Choroid plexus epithelial cell (primary cell): ENCODE data around the gene SOX9.

GRCh38 chr17:68542873-68543138, 30.6 kb downstream of the PRKAR1A start:
- RRBS, result no CpG with 5 or more reads among the region's 4 CpGs

DNA sequence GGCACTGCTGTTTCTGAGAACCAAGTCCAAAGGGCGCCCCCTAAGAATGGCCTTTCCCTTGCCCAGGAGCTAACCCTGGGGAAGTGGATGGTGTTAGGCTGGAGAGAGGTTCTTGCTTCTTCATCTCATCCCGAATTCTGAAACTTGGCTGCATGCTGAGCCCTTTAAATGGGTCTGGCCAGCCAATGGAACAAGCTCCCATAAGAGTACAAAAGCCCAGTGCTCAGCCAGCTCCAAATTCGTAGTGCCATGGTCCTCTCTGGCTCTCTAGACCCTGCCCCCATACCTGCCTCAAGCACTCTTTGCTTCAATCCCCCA, 25.3 kb downstream of the FAM20A start:
- RRBS, result no CpG with 5 or more reads among the region's 3 CpGs

- RRBS, result no CpG with 5 or more reads among the region's 5 CpGs
These were observed 1.7 kb downstream of the FAM20A start for GRCh38 chr17:68599572-68599805.

DNA sequence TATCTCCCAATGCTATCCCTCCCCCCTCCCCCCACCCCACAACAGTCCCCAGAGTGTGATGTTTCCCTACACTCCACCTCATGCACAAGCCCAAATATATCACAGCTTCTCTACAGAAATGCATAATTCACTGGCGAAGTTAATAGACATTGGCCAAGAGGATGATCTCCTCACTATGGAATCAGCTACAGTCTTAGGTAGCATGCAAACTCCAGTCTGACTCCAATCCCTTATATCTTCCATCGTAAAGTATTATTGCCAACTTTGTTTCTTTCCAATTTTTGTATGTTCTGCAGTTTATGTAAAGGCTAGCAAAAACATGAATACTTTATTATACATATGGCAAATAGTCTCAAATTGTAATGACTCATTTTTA, 1.0 kb downstream of the ABCA8 start:
- RRBS, result no CpG with 5 or more reads among the region's 2 CpGs

DNA sequence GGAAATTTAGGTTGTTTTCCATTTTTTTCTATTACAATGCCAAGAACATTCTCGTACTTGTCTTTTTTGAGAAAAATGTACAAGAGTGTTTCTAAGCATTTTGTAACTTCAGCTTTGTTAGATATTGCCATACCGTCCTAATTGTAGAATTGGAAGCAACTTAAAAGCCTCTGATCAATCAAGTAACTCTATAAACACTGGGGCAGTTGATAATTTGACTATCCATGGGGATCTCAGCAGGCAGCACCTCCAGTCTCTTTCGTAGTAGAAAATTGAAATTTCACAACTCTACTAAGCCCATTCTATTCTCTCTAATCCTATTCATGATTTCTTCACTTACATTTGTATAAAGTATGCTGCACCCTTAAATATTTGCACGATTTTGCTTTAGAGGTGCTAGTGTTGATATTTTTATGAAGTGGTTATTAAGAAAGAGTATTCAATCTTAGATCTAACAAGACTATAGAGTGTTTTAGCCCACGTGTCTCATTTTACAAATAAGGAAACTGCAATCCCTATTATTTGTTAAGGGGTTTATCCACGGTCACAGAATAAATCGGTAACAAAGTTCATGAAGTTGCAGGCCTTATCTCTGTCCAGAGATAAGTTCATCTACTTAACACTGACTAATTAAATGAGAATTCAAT, 11.0 kb downstream of the ABCA6 start:
- RRBS, result no CpG with 5 or more reads among the region's 7 CpGs

DNA sequence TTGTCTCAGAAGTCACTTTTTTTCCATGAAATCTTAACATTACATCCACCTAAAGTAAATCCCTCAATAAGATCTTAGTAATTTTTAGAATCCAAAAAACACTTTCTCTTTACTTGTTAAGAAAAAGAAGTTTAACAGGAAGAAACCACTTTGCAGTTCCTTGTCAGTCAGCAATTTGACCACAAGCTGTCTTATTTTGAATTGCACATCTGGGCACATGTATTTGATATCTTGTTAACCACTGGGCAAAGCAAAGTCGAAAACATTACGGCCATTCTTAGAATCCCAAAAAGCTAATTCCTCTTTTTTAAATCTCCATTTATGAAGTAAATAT, 1.1 kb downstream of the ABCA10 start:
- RRBS, result no CpG with 5 or more reads among the region's 2 CpGs

DNA sequence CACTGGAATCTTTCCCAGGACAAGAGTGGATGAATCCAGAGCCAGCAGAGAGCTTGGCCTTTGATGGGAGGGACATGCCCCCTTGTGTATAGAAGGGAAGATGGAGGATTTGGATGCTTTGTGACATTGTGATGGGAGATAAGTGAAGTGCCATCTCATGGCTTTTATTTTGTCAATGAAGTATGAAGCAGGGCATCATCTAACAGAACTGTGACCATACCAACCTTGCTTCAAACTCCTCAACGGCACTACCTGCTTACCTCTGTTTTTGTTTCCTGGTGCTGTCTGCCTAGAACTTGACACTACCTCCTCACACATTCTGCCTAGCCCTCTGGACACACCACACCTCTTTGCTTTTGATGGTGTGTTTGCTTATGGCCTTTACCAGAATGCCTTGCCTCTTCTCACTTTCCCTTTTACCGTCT, 56.0 kb downstream of the MAP2K6 start:
- RRBS, result no CpG with 5 or more reads among the region's 2 CpGs

DNA sequence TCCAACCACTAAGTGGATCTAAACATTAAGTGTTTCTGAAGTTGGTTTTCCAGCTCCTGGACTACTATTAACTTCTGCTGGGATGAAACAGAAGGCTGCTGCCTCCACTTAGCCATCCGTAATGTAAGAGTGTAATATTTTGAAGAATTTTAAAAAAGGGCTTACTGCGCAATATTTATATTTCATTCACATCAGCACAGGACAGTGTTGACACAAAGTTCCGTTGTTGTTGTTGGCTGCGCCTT, 167.7 kb upstream of the KCNJ16 start:
- RRBS, result no CpG with 5 or more reads among the region's 4 CpGs

DNA sequence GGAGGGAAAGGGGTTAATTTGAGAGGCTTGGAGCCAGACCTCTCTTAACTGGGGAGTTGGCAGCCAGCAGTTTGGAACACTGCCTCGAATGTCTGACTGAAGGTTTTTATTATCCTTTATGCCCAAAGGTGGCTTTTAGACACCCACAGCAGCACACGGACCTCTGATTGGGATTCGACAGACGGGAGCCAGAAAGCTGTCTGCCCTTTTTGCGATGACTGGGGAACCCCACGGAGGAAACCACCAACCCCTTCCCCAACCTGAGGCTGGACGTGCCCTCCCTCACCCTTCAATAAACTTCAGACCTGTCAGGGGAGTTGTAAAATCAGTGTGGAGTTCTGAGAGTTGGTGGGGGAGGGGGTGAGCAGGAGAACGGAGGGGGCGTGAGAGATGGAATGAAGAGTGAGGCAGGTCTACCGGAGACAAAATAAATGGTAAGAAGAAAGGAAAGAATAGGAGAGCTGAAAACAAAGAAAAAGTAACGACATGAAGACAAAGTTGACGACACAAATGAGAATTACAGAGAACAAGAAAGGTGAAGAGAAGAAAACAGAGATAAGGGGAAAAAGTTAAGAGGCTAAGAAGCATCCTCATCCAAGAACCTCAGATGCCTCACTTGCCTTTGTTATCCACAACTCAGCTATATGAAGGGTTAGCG, 833.3 kb upstream of the SOX9 start:
- RRBS, result no CpG with 5 or more reads among the region's 13 CpGs

DNA sequence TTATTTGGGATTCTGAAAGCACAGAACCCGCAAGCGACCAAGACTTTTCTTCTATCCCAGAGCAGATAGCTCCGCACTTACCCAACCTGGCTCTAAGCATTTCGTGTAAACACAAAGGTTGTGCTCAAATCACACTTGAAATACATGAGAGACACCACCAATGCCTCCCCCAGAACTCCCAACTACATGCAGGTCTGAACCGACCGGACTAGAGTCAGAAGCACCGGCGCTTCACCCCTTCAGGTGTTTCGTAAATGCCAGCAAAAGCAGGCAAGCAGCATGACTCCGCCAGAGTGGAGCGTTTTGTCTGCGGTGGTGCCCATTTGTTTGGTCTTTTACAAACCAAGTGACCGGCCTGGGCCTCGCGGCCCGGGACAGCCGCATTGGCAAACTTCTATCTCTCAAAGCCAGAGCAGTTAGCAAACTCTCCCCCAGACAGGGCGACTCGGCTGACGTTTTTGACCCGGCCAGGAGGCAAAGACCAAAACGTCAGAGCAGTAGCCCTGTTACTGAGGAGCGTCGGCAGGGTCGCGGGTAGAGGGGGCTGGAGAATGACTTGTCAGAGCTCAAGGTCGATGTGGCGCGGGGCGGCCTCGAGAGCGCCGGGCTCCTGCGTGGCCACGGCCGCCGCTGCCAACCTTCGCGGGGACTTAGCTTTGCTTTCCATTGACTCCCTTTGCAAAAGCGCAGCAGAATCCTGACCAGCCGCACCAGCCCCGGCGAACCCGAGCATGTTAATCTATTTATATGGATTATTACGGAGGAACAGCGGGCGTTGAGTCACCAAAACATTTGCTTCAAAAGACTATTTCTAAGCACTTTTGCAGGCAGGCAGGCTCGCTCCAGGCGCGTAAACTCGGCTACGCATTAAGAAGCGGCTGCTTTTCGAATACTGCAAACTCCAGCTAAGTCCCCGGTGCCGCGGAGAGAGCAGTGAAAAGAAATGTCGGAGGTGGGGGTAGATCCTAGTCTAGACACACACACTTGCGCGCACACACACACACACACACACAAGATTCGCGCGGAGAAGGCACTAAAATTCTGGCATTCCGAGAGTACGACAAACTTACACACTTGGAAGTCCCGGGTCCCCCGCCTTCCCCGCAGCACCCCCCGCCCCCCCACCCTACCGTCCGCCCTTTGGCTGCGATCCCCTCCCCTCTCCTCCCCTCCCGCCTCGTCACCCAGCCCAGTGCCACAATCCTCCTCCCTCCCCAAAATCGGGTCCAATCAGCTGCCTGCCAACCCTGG, 702 bp upstream of the SOX9 start:
- RRBS, result 4% methylated on average over 6 of the region's 75 CpGs

GRCh38 chr17:72120944-72121339, at the start of gene SOX9:
TSS of gene SOX9 (plus strand) at chr17:72121020.
- RRBS, result under 1% methylated on average over 6 of the region's 30 CpGs

DNA sequence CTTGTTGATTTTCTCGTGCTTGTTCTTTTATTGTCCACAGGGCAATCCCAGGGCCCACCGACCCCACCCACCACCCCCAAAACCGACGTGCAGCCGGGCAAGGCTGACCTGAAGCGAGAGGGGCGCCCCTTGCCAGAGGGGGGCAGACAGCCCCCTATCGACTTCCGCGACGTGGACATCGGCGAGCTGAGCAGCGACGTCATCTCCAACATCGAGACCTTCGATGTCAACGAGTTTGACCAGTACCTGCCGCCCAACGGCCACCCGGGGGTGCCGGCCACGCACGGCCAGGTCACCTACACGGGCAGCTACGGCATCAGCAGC, 2.6 kb downstream of the SOX9 start:
- RRBS, result 37% methylated on average over 5 of the region's 26 CpGs

DNA sequence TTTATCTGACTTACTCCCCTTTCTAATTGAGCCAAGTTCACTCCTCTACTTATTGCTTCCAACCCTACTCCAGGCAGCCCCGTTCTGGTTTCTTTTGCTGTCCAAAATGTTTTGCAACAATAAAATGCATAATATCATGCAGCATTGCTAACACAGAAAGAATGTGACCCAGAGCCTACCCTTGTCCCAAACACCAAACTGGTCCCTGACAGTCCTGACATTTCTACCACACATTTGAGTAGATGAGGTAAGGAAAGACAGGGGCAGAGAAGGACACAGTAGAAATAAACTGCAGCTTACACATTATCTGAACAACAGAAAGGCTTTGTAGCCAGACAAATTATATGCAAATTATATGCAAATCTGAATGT, 31.6 kb downstream of the SOX9 start:
- RRBS, result no CpG with 5 or more reads among the region's 1 CpG

GRCh38 chr17:72183207-72183722, 62.4 kb downstream of the SOX9 start:
- RRBS, result no CpG with 5 or more reads among the region's 4 CpGs

DNA sequence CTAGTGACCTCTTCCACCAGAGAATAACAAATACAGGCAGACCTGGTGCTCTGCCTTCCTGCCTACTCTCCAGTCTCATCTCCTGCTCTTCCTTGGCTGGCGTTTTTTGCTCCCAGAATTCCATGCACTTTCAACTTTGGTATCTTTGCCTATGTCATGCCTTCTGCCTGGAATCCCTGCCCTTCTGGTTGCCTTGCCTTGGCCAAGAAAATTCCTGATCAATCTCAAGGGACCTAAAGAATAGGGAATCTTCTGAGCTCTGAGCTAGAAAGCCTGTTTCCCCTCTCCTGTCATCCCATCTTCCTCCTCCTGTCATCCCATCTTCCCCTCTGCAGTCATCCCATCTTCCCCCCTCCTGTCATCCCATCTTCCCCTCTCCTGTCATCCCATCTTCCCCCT, 216.4 kb downstream of the SOX9 start:
- RRBS, result no CpG with 5 or more reads among the region's 1 CpG

DNA sequence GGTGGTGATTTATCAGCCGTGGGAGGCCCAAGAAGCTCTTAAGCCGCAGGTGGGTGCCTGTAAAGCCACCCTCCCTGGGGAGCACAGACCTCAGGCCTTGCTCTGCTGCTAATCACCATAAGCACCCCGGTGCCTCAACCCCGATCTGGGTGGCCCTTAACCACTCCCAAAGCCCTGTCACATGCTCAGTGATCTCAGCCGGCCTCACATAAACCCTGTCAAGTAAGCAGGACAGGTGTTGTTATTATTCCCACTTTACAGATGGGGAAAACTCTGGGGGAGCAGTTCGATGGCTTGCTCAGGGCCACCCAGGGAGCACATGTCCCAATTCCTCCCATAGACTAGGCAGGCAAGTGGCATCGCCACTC, 299.1 kb downstream of the SOX9 start:
- RRBS, result 42% methylated on average over 3 of the region's 7 CpGs

GRCh38 chr17:72465372-72466135, 344.7 kb downstream of the SOX9 start:
- RRBS, result no CpG with 5 or more reads among the region's 15 CpGs

DNA sequence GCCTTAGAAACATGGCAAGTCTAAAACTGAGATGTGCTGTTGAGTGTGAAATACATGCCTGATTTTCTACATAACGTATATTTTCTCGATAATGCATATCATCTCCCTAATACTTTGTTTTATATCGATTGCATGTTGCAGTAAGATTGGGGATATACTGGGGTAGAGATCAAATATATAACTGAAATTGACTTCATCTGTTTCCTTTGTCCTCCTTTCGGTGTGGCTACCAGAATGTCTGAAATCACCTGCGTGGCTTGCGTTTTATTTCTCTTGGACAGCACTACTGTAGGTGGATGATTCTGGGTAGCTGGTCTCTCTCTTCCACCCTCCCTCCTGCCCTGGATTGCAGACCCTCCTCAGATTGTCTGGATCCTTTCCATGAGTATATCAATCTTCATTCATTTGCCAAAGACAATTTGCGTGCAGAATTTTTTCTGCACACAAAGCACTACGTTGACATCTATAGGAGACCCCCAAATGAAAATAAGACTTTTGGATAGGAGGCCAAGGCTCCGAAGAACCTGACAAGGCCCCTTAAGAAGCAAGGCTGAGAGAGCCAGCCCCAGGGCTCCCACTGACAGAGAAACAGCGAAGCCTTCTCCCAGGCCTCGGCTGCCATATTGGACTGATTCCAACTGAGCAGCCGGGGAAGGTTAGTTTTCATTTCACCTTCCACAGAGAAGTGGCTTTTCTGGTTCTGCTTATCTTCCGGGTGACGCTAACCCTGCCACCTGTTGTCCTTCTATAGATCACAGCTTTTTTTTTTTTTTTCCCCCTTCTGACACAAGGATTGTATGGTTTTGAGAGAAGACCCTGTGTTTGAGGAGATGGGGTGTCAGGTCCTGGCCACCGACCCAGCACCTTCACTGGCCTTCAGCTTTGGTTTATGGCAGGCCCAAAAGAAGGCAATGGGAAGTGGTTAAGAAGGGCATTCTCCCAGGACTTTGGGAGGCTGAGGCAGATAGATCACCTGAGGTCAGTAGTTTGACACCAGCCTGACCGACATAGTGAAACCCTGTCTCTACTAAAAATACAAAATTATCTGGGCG, 356.6 kb downstream of the SOX9 start:
- RRBS, result 81% methylated on average over 2 of the region's 17 CpGs

- RRBS, result no CpG with 5 or more reads among the region's 5 CpGs
These were observed 358.4 kb downstream of the SOX9 start for GRCh38 chr17:72479127-72479678.